Measurements from ENCODE around the genes PLD1 and FNDC3B.

DNA sequence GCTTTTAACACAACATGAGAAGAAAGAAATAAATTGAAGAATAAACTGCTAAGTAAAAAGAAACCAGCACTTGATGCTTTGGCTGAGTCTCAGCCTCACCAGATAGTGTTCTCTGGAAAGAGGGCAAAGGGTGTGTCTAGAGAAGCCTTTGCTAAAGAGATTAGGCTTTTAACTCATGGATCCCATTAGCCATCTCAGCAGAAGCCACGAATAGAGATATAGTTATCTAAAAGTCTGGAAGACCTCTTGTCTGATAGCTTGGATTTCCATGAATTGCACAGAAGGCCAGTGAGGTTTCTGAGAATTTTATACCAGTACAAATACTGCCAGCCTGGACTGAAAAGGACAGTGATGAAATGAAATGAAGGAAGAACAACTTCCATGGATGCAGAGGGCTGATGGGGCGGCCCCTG lies 91.4 kb downstream of the RPL22L1 start:
- PRO-cap, 4 experiments = no peak in any of the 4 experiments
- RAMPAGE, long total RNA, 2 experiments = no peak in any of the 2 experiments

GRCh38 chr3:171002235-171002770 lies 24.2 kb downstream of the SLC2A2 start:
- PRO-cap, 4 experiments = peak in 3 of 4 experiments; most common plus-strand start chr3:171002566 (in 1); most common minus-strand start chr3:171002391 (in 2)
- RAMPAGE, long total RNA, 2 experiments = no peak in any of the 2 experiments

GRCh38 chr3:171045130-171045432 lies 18.6 kb upstream of the SLC2A2 start:
- PRO-cap, 4 experiments = peak in 1 of 4 experiments; most common minus-strand start chr3:171045331 (in 1)
- RAMPAGE, long total RNA, 2 experiments = no peak in any of the 2 experiments

GRCh38 chr3:171257323-171257969 lies 202.8 kb downstream of the TNIK start:
- PRO-cap, 4 experiments = no peak in any of the 4 experiments
- RAMPAGE, long total RNA, 2 experiments = no peak in any of the 2 experiments

- PRO-cap, 4 experiments = peak in 3 of 4 experiments; most common plus-strand start chr3:171672036 (in 3)
- RAMPAGE, long total RNA, 2 experiments = no peak in any of the 2 experiments
These were observed 138.6 kb downstream of the PLD1 start for GRCh38 chr3:171671577-171672269.

- PRO-cap, 4 experiments = peak in 3 of 4 experiments; most common plus-strand start chr3:171677944 (in 1); most common minus-strand start chr3:171677913 (in 2)
- RAMPAGE, long total RNA, 2 experiments = no peak in any of the 2 experiments
These were observed 132.7 kb downstream of the PLD1 start for GRCh38 chr3:171677372-171678204.

- PRO-cap, 4 experiments = no peak in any of the 4 experiments
- RAMPAGE, long total RNA, 2 experiments = no peak in any of the 2 experiments
These were observed 41.2 kb downstream of the PLD1 start for GRCh38 chr3:171768851-171769783.

DNA sequence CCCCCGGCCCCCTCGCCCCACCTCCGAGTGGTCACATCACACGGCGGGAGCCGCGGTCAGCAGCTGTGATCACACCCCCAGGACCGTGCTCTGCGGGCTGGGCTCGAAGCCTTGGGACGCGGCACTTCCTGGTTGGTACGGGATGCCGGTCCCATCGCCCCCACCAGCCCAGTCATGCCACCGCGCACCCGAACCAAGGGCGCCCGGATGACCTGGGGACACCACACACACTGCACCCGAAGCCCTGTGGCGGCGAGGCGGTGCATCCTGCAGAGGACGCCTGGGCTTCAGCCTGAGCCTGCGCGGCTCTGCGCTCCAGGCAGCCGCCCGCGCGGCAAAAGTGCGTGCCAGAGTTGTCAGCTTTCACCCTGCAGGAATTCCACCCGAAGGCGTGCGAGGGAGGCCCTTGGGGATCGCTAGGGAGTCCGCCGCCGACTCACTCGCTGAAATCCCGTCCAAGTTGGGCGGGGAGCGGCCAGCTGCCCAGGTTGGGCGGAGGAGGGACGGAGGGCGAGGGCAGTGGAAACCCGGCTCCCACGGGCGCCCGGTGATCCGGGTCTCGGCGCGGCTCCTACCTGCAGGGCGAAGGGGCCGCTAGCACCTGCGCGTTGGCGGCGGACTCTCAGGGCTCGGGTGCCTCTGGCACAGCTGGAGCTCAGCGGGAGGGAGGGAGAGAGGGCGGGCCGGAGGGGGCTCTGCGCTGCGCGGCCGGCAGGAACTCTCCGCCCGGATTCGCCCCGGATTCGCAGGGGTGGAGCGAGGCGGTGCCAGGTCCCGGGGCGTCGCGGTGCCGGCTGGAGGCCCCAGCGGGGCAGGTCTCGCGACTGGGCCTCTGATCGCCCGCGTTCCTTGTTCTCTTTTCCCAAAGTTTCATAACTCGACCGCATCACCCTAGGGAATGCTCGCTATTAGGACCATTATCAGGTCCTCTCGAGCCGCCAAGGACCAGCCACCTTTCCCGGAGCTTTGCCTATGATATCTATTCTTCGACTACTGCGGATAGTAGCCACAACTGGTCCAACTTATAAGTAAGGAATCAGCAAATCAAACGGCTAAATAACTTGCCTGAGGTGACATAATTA lies at the start of gene PLD1:
PLD1 (minus strand) TSS at position 660 of the 1,082 bp plus-strand sequence.
- PRO-cap, 4 experiments = peak in 4 of 4 experiments; most common plus-strand start position 272 of the sequence (in 4); most common minus-strand start position 92 of the sequence (in 4)
- RAMPAGE, long total RNA, 2 experiments = start-site peak on the minus strand in 2 of 2 experiments, centred at positions 617 to 626 of the sequence, 84 to 304 reads per replicate

- PRO-cap, 4 experiments = peak in 4 of 4 experiments; most common plus-strand start chr3:172039619 (in 4); most common minus-strand start chr3:172039459 (in 2)
- RAMPAGE, long total RNA, 2 experiments = no peak in any of the 2 experiments
These were observed at the start of gene FNDC3B for GRCh38 chr3:172039049-172040014. TSS of gene FNDC3B (plus strand) at chr3:172039578.

GRCh38 chr3:172066318-172066993 lies 27.1 kb downstream of the FNDC3B start:
- PRO-cap, 4 experiments = peak in 3 of 4 experiments; most common plus-strand start chr3:172066723 (in 1); most common minus-strand start chr3:172066651 (in 2)
- RAMPAGE, long total RNA, 2 experiments = no peak in any of the 2 experiments

DNA sequence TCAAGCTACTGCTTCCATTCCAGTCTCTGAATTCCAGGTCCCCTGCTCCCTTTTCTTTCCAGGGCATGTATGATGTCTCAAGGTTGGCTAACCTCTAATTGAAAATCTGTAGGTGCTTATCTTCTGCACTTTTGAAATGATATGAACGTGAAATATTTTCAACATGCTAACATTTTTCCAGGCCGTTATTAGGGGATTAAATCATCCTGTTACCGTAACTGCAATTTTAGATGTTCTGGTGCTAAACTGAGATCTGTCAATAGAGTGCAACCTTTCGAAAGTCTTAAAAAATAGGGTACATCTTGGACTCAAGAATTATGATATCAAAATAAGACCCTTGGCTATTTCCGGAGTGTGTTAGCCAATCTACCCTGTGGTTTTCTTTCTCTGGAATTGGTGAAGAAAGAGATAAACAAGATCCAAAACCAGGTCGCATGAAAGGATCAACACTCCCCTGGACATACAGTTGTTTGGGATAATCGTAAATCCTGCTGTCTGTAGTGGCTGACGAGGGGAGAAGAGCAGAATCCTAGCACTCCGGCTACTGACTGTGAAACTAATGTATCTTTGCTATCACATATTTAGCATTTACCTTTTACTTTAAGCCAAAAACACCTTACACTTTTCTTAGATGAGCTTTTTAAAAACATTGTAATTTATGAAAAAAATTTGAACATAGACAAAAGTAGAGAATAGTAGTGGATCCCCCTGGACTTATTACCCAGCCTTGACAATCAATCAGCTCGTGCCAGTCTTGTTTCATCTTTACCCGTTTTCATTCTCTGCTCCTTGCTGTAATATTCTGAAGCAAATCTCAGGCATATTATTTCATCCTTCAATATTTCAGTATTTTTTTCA lies 30.9 kb downstream of the FNDC3B start:
- PRO-cap, 4 experiments = peak in 2 of 4 experiments; most common plus-strand start position 691 of the sequence (in 2)
- RAMPAGE, long total RNA, 2 experiments = no peak in any of the 2 experiments

DNA sequence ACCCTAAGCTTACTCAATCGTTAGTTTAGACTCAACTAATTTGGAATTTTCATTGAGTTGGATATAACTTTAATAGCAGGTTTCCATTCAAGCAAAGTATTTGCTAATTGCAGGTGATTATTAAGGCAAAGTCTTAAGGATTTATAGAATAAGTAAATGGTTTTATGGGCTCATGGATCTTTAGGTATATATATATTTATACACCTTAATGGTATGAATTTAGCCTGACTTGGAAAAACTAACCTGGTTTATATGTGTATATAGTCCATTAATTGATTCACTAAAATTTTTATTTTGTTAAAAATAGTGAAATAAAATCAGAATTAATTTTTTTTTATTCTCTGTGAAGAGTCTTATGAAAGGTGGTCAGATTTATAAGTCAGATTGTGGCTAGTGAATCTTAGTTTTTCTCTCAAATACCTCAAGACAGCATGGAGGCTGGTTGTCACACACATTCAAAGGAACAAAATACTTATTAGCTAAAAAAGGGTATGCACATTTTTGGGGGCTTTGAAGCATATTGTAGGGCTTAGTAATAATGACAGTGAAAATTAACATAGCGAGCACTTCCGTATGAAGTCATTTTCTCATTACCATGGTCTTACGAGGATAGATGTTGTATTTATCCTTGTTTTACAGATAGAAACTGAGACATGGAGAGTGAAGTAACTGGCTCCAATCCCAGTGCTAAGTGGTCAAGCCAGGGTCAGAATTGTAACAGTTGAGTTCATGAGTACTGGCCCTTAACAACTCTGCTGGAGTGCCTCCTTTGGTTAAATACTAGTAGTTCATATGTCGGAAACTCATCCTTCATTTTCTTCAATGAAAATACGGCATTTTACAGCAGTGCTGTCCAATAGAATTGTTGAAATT lies 32.1 kb downstream of the FNDC3B start:
- PRO-cap, 4 experiments = no peak in any of the 4 experiments
- RAMPAGE, long total RNA, 2 experiments = no peak in any of the 2 experiments

GRCh38 chr3:172081769-172082686 lies 42.6 kb downstream of the FNDC3B start:
- PRO-cap, 4 experiments = peak in 3 of 4 experiments; most common plus-strand start chr3:172082362 (in 2)
- RAMPAGE, long total RNA, 2 experiments = no peak in any of the 2 experiments

DNA sequence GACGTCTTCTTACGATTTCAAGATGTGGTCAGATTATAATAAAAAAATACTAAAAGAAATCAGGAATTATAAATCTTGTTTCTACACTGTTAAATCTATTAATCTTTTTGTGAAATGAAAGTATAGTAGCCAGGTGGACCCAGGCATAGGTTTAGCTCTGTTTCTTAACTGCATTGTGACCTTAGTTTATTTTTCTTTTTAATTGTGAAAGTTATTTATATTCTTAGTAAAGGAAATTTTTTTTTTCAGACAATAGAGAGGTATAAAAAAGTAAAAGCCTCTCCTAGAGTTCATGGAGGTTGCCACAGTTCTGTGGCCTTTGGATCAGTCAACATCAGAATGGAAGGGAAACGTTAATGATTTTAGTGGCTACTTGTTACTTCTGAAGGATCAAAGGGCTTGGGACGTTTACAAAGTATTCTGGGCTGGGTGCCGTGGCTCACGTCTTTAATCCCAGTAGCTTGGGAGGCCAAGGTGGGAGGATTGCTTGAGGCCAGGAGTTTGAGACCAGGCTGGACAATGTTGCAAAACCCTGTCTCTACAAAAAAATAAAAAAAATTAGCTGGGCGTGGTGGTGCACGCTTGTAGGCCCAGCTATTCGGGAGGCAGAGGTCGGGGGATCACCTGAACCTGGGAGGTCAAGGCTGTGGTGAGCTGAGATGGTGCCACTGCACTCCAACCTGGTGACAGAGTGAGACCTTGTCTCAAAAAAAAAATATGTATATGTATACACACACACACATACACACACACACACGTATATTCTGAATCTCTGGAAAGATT lies 44.6 kb downstream of the FNDC3B start:
- PRO-cap, 4 experiments = peak in 1 of 4 experiments; most common plus-strand start position 413 of the sequence (in 1); most common minus-strand start position 312 of the sequence (in 1)
- RAMPAGE, long total RNA, 2 experiments = no peak in any of the 2 experiments

DNA sequence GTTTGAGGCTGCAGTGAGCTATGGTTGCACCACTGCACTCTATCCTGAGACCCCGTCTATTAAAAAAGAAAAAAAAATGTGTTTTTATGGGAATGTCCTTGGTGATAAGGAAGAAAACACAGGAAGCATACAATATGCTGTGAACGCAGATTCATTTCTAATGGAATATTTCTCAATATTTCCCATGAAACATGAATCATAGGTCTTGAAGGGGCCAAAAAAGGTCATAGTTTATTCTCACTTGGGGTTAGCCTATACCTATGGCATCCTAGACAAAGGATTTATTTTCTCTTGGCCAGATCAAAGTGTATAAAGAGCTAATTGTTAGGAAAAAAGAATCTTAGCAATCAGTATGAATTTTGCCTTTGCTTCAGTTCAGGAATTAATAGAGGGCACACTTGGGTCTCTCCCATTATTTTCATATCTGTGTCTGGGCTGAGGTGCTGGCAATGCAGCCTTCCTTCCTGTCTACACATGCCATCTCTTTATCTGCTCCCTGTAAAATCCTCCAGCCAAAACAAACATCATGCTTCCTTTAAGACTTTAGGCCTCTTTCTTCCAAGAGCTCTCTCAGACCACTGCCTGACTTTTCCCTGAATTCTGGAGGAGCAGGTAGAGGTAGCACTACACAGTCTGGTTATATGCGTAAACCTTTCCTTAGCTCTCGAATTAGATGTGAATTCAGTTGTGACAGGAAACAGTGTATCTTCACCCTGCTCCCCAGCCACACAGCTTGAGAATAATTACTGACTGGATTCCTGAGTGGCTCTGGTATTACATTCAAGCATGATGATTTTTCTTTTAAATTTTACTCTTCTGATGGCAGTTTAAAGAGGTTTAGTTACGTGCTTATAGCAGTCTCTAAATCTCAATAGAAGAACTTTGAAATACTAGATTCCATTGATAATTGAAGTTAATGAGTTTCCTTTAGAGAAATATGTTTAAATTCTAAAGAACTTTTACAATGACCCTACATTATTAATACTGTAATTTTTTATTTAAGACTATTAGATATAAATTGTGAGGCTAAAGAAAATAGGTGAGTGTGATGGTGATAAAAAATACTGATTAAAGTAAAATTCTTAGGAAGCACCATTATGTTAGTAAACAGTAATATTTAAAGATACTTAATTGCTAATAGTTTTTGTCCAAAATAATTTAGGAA lies 98.6 kb downstream of the FNDC3B start:
- PRO-cap, 4 experiments = peak in 1 of 4 experiments; most common plus-strand start position 288 of the sequence (in 1); most common minus-strand start position 58 of the sequence (in 1)
- RAMPAGE, long total RNA, 2 experiments = no peak in any of the 2 experiments

GRCh38 chr3:172204495-172205063 lies 165.2 kb downstream of the FNDC3B start:
- PRO-cap, 4 experiments = no peak in any of the 4 experiments
- RAMPAGE, long total RNA, 2 experiments = no peak in any of the 2 experiments

DNA sequence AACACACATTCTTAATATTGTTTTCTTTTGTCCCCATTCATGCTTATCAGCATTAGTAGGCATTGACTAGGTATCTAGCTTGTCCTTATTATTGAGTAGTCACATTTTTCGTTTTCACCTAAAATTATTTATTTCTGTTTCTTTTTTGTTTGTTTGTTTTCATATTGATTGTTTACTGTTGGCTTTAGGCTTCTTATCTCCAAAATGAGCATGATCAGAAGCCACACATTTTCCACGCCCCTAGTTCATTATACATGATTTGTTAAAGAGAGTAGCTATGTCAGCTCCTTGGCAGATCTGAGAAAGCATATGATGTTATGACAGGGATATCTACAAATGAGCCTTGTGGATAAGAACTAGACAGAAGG lies 168.1 kb downstream of the GHSR start:
- PRO-cap, 4 experiments = no peak in any of the 4 experiments
- RAMPAGE, long total RNA, 2 experiments = no peak in any of the 2 experiments

DNA sequence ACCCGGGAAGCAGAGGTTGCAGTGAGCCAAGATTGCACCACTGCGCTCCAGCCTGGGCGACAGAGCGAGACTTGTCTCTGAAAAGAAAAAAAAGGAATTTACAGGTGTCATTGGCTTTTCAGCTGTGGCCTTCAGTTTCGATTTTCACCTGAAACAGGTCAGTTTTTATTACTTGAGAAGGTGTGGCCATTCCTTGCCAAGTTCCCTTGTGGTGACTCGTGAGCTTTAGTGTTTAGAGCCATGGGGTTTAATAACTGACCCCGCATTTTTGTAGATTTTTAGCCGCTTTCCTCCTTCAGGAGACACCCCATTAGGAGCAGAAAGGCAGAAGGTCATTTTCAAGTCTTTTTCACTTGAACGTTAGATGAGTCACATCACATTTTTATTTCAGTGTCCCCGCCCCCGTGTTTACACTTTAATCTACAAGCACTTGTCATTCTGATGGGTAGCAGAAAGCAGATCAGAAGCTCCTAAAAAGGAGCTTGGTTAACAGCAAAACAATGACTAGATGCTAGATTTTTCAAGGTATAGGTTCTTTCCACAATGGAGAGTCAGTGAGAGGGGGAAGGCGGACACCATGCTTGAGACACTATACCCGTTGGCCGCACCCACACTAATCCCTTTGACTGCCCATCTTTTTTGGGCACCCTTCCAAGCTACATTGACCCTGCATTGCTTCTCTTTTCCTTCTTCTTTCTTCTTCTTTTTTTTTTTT lies 132.8 kb downstream of the GHSR start:
- PRO-cap, 4 experiments = peak in 1 of 4 experiments; most common plus-strand start position 546 of the sequence (in 1)
- RAMPAGE, long total RNA, 2 experiments = no peak in any of the 2 experiments

DNA sequence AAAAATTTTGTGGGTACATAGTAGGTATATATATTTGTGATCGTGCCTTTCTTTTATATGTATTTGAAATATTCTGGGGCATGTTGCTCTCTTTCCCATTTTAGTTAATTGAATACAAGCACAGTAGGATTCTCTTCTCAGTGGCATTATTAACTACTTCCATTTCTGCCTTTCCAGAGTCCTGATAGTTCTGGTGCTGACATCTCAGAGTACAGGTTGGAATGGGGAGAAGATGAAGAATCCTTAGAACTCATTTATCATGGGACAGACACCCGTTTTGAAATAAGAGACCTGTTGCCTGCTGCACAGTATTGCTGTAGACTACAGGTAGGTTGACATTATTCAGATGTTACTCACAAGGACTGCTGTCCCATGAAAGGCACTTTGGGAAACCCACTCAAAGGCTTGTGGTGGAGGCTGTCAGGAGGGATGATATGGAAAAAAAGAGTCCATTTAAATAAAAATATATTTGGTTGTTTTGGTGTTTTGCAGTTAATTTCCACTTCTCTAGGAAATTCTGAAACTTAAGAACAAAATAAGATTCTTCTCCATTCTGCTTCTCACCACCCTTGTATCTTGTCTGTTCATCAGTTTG lies 101.1 kb downstream of the GHSR start:
- PRO-cap, 4 experiments = no peak in any of the 4 experiments
- RAMPAGE, long total RNA, 2 experiments = start-site peak on the plus strand in 1 of 2 experiments, centred at position 310 of the sequence, 183 reads per replicate

DNA sequence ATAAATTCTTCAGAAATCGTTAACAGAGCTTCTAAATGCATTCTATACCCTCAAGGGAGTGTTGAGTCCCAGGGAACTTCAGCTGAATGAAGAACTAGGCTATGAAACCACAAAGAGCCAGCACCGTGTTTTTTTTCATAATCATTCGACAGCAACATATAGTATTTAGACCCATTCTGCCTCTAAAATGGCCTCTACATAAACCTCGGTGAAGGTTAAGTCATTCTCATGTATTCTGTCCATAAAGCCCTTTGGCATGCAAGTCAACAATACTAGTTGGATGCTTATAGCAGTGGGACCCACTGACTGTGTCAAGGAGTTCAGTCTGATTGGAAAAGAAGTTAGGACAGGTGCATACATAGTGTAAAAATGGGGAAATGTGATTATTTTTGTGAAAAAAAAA lies 225.4 kb downstream of the NLGN1 start:
- PRO-cap, 4 experiments = no peak in any of the 4 experiments
- RAMPAGE, long total RNA, 2 experiments = no peak in any of the 2 experiments

Data from right lobe of liver (tissue), 4 donors.